Neural cell (in vitro differentiated cells): ENCODE data around the genes CCDC60, COX6A1 and SRSF9.

GRCh38 chr12:118373433-118373997 is 808 bp upstream of the TAOK3 start:
- RAMPAGE, long total RNA, result no peak

DNA sequence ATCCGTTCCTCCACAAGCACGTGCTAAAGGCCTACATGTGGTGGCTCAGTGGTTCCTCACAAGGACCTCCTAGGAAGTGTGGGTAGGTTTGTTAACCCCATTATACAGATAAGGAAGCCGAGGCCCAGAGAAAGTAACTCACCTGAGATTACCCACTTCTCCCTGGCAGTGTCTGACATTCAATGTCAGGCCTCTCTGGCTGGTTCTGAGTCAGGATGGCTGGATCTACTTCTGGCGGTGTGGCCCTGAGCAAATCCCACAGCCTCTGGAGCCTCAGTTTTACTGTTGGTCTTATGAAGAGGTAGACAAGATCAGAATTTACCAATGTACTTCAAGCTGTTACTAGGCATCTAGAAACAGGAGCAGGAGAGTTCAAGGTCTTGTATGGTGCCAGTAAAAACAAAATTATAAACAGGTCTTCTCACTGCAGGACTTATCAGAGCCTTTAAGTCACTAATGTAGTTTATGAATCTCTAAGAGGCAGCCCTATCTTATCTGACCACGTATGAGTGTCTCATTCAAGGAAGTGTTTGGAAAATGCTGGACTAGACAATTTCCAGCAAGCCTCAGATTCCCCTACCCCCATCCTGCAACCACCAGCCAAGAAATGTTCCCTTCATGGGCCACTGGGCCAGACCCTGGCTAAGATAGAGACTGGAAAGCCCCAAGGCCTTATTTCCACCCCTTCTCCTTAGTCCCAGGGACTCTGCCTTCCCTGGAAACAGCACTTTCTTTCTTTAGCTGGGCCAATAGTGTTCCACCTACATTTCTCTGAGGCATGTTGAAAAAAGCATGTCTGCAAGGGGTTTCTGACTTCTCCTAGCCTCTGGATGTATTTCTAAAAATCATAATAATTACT is 4.2 kb downstream of the HSPB8 start:
- RAMPAGE, long total RNA, result no peak

- RAMPAGE, long total RNA, result no peak
Observed at GRCh38 chr12:119334085-119334849, at the start of gene CCDC60. CCDC60 (plus strand) TSS chr12:119334729.

GRCh38 chr12:119594061-119594739 is 626 bp downstream of the TMEM233 start:
- RAMPAGE, long total RNA, result no peak

DNA sequence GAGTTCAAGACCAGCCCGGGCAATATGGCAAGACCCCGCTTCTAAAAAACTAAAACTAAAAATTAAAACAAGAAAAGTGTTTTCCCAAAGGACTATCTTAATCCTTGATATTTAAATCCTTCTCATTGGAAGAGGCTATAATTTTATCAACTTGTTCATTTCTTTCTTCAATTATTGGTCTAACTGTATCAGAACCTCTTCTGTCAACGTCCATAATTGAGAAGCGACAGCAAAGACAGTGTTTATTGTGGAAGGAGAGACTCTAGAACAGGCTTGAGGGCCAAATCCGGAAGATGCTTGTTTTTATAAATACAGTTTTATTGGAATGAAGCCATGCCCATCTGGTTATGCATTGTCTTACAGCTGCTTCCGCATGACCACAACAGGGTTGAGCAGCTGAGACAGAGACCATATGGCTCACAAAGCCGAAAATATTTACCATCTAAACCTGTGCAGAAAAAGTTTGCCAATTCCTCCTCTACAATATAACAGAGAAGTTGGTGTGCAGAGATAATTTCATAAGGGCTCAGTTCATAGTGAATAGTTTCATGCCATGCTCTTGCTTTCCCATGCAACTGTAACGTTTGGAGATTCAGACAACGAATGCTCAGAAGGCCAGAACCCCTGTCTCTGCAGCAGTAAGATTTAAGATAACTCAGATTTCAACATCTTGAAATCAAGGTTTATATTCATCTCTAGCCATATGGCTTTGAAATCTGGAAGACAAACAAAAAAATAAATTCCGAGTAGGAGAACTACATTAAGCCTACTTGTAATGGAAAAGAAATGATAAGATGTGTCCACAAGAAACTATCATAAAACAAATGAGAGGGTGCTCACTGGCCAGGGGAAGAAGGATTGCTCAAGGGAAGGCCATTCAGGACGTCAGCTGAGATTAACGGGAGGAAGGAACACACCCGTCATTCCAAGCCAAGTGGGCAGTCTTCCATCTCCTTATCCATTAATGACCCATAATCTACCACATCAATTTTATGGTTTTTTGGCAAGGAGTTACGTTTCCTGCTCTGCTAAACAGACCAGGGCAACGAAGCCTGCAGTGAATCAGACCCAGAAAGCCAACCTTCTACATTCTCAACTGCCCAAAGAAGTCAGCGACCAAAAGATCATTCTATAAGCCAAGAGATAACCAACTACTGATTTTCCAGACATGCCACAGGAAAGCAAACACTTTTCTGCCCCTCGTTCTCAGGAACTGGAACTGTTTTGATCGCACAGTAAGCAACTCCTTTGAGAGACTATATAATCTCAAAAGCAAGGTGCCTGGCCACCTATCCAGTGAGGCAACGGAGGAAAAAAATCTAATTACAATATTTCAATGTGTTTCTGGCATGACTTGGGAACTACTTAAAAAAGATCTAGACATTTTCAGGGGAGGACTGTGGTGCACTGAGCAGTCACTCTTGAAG is 24.8 kb downstream of the PRKAB1 start:
- RAMPAGE, long total RNA, result no peak

DNA sequence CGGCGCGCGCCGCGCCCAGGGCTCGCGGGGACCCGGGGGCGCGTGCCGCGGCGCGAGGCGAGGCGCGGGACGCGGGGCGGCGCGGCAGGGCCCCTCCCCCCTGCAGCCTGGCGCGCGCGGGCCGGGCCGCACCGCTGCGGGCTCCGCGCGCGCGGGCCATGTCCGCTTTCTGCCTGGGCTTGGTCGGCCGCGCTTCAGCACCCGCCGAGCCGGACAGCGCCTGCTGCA is 589 bp downstream of the BICDL1 start:
- RAMPAGE, long total RNA, result no peak

DNA sequence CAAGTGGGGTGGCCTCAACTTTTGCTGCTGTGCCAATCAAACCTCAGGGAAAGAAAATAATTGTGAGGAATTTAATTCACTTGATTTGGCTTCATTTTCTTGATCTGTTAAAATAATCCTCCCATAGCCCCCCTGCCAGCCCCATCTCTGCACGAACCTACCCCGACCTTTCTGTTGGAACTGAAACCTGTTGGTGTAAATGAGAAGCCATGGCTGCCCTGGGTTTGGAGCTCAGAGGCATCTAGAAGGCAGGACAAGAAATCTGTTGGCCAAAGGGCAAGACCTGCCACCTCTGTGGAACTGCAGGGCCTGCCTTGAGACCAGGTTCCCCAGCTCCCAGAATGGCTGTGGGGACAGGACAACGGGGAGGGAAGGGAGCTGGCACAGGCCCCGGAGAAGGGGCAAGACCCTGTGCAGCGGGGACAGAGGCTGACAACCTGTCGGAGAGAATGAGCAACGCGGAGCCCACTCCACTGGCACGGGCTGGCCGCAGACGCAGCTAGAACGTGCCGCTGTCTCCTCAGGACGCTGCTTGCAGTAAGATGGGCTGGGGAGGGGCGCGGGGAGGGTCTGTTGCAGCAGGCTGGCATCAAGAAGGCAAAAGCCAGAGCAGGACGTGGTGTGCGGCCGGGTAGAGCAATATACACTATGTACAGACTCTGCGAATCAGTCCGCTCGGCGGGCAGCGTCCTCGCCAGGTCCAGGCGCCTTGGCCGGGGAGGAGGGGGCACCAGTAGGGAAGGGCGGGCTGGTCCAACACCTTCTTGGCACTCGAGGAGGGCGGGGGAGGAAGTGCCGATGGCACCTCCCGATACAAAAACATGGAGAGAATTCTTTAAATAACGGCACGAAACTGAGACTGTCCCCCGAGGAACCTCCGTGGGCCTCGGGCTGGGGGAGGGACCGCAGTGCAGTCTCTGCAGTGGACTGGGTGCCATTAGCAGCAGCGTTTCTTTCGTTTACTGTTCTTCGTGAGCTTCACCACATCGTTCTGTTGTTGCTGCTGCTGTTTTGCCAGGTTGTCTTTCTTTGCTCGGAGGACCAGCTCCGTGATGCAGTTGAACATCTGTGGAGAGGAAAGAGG is 19.9 kb downstream of the RAB35 start:
- RAMPAGE, long total RNA, result no peak

- RAMPAGE, long total RNA, result no peak
Observed at GRCh38 chr12:120199734-120200331, 1.1 kb downstream of the RPLP0 start.

- RAMPAGE, long total RNA, result no peak
Observed at GRCh38 chr12:120225685-120226818, 25.1 kb upstream of the RPLP0 start.

- RAMPAGE, long total RNA, result no peak
Observed at GRCh38 chr12:120235351-120236070, 30.0 kb downstream of the PXN start.

DNA sequence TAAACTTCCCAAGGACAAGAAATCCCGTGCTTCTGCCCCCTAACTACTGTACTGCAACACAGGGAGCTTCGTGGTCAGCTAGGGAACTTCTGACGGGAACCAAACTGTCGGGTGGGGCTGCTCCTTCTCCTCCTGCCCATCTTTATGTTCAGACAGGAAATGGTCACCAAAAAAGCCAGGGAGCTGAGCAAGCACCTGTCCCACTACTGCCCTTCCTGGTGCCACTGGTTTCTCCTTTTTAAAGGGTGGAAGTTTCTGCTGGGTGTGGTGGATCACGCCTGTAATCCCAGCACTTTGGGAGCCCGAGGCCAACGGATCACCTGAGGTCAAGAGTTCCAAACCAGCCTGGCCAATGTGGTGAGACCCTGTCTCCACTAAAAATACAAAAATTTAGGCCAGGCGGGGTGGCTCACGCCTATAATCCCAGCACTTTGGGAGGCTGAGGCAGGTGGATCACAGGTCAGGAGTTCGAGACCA is 26.6 kb downstream of the PXN start:
- RAMPAGE, long total RNA, result no peak

DNA sequence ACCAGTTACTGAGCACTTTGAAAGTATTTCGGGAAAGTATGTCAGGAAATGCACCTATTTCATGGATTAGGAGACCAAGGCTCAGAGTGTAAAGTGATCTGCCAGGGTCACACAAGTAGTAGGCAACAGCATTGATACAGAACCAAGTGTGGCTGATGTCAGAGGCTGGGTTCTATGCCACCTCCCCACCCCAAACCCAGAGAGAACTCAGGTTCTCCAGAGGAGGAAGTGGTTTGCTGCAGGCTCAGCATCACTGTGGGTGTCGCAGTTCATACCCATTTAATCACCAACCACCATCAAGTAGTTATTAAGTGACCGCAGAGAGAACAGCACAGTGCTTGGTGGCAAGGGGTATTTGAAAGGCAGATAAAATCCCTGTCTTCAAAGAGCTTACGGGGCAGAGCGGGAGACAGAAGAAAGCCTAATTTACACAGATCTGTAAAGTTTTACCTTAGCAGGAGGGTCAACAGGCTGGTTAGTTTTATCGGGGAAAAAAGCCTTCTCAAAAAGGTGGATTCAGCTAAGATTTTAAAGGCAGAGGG is 13.5 kb downstream of the PXN start:
- RAMPAGE, long total RNA, result no peak

DNA sequence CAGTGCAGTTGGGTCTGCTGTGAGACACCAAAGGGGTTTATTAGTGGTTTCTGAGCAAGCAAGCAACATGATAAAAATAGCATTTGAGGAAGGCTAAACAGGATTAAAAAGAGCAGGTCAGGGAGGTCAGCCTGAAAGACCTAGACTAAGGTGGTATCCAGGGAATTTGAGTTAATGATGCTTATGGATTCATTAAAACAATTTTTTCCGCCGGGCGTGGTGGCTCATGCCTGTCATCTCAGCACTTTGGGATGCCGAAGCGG is 6.5 kb downstream of the SIRT4 start:
- RAMPAGE, long total RNA, result no peak

DNA sequence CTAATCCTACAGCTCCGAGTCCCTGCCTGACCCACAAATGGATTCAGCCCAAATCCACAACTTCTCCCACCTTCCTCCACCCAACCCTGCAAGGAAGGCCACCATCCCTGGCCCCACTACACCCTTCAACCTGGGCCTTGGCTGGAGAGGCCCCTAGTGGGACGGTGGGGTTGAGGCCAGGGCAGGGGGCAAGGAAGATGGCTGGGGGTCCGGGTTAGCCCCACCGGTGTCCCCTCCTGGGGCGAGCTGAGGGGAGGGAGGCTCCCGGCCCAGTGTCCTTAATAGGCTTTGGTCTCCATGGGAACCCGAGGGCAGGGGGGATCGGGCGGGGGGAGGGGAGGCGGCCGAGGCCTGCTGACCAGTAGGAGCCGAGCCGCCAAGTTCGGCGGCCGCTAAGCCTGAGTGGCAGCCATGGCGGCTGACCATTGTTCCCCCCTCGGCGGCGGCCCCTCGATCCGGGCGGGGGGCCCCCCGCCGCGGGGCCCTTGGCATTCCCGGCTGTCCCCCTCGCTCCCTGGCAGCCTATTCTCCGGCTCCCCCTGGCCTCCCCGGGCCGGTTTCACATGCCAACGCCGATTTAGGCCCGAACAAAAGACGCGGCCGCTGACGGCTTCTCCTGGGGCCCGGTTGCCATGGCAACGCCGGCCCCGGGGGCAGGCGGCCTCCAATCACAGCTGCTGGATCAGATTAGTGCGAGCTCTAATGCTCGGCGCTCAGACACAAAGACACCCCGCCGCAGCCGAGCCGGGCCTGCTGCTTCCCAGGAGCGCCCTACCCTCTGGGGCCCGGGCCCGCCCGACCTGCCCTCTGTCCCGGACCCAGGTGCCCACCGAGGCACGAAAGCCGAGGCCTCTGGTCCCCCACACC is 7.5 kb downstream of the MSI1 start:
- RAMPAGE, long total RNA, result no peak

DNA sequence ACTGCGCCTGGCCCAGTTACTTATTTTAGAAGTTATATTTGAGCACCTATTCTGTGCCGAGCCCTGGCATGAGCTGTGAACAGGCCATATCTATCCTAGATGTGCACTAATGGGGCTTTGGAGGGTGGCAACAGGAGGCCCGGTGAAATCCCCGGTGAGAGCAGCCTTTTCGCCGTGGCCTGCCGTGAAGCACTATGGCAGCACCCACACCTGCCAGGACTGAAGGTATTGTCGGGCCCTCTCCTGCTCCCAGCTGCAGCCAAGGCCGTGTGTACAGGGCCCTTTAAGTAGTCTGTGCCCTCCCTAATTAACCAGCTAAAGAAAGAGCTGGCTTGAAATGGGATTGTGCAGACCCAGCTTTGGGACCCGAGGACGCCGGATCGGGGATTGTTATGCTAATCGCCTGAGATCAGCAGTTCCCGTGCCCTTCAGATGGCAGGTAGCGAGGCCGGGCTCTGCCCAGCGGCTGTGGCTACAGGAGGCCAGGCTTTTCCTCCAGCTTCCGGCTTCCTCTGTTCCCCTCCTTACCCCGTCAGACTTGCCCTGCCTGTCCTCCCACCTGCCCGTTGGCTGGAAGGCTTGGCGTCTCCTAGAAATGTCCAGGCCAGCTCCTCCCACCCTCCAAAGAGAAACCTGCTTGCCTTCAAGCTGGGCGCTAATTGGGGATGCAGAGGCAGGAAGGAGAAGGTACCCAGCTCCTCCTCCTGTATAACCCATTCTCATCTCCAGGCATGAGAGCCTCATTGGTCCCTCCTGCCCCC is 25.5 kb upstream of the MSI1 start:
- RAMPAGE, long total RNA, result no peak

- RAMPAGE, long total RNA, result no peak
Observed at GRCh38 chr12:120428828-120429268, 9.1 kb upstream of the COX6A1 start.

DNA sequence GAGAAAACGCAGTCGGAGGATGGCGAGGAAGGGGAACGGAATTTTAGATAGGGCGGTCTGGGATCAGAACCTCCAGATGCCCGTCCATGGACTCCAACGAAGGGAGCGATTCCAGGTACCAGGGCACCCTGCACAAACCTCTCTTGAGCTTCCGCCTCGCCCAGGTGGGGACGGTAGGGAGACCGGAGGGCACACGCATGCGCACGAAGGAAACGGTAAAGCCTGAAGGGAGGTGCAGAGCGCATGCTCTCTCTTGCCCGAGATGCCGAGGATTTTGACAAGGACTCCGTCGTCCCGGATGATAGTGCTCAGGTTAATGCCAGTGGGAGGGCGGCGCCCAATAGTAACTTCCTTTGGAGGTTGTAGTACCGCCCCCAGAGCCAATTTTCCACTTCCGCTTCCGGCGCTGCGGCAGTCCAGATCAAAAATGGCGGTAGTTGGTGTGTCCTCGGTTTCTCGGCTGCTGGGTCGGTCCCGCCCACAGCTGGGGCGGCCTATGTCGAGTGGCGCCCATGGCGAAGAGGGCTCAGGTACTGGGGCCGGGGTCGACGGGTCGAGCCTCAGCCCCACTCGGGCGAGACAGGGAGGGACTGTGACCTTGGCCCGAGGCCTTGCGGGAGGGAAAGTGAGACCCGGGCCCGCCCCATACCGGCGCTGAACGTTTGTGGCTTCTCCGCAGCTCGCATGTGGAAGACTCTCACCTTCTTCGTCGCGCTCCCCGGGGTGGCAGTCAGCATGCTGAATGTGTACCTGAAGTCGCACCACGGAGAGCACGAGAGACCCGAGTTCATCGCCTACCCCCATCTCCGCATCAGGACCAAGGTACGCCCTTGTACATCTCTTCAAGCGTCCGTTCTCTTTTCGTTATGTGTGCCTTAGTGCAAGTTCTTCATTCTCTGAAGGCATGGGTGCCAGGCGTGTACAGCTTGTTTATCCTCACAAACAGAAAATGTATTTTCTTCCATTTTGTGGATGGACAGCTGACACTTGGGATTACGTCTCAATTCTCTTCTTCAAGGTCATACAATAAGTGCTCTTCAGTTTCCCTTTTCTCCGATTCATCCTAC is at the start of gene COX6A1:
Gene COX6A1, plus strand, starts transcription at position 414 of the 1,067 bp plus-strand sequence.
- RAMPAGE, long total RNA, result start-site peak on the plus strand centred at position 435 of the sequence, 93 bp wide, 10,599 and 6,041 reads in 2 replicates

GRCh38 chr12:120454865-120455628 is 8.8 kb downstream of the GATC start:
- RAMPAGE, long total RNA, result no peak

- RAMPAGE, long total RNA, result start-site peak on the plus strand at chr12:120469793-120469889, 2,272 and 1,544 reads in 2 replicates
Observed at GRCh38 chr12:120469612-120470354, at the start of gene SRSF9. SRSF9 (minus strand) TSS chr12:120469748.

DNA sequence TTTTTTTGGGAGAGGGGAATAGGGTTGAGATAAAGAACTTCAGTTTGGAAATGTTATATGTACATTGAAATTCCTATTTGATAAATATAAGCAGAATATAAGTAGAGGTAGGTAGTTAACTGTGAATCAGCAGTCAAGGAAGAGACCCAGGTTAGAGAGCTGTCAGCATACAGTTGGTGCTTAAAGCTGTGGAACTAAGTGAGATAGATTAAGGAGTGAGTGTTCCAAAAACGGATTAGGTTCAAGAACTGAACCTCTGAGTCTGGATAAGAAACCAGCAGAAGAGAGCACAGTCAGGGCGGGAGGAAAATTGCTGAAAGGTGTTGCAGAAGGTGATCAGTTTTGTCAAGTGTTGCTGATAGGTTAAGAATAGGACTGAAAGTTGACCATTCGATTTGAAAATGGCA is 14.0 kb downstream of the RNF10 start:
- RAMPAGE, long total RNA, result no peak